Uterus (tissue), 7 donors: ENCODE measurements around a stretch of chr16.

- PRO-cap, 4 experiments = no peak in any of the 4 experiments
- RAMPAGE, long total RNA, 2 experiments = no peak in any of the 2 experiments
- RRBS = 64% methylated on average over 2 of the region's 14 CpGs
Measured at GRCh38 chr16:50309138-50309635, 42.8 kb downstream of the ADCY7 start.

DNA sequence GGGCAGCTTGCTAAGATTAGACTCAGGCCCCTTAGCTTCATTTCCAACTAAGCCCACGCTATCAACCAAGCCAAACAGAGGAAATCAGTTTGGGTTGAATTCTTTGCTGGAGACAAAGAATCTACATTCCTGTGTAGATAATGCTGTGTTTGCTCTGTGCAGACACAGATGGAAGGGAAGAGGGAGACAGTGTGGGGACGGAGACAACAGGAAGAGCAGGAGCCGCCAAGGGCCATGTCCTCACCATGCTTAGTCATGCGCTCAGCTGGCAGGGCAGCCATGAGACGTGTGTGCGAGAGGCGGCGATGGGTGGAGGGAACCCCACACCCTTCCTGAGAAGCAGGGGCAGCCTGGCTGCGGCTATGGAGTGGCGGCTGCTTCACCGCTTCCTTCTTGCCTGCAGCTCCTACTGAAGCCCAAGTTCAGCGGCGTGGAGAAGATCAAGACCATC lies 47.2 kb downstream of the ADCY7 start:
- PRO-cap, 4 experiments = no peak in any of the 4 experiments
- RAMPAGE, long total RNA, 2 experiments = no peak in any of the 2 experiments
- RRBS = no CpG with 5 or more reads among the region's 13 CpGs

DNA sequence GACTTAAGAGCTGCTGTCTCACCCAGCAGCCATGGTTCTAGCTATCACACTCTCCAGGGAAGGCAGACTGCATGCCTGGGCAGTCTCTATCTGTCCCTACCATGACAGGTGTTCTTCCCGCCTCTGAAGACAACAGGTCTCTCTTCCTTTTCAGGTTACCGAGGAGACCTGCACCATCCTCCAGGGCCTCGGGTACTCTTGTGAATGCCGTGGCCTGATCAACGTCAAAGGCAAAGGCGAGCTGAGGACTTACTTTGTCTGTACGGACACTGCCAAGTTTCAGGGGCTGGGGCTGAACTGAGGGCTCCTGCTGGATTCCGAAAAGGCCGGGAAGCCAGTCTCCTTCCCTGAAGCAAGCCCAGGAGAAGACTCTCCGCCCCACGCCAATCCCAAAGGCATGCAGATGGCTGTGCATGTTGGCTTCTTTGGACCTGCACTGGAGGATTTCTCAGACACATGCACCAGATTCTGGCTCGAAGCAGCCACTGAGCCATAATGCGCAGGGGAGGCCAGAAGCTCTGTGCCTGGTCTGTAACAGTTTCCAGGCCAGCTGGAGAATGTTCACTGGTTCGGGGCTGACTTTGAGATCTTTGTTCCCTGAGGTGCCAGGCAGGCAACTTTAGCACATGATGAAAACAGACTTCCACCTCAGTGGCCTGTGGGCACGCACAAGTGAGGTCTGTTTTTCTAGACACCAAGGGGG lies 49.0 kb downstream of the ADCY7 start:
- PRO-cap, 4 experiments = no peak in any of the 4 experiments
- RAMPAGE, long total RNA, 2 experiments = no peak in any of the 2 experiments
- RRBS = no CpG with 5 or more reads among the region's 15 CpGs

DNA sequence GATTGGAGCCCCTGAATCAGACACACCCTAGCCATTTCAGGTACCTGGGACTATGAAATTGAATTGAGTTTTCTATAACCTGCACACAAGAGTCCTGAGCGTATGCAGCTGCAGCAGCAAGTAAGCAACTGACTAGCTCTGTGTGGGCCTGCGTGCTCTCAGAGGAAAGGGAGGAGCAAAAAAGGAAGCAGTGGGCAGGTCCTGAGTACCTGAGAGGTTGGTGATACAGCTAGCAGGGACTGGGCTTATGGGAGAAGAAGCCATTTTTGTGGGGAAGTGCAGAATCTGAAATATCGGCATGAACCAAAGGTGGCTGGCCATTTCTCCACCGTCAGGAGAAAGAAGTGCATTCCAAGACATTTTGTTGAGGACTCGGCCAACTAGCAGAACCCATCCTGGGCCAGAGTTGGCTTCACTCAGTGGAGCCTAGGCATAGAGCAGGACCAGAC lies 27.3 kb upstream of the BRD7 start:
- PRO-cap, 4 experiments = no peak in any of the 4 experiments
- RAMPAGE, long total RNA, 2 experiments = no peak in any of the 2 experiments
- RRBS = no CpG with 5 or more reads among the region's 5 CpGs

- PRO-cap, 4 experiments = peak in 1 of 4 experiments; most common minus-strand start chr16:50498839 (in 1)
- RAMPAGE, long total RNA, 2 experiments = no peak in any of the 2 experiments
- RRBS = no CpG with 5 or more reads among the region's 6 CpGs
Measured at GRCh38 chr16:50498710-50499160, 49.5 kb upstream of the NKD1 start.

- PRO-cap, 4 experiments = no peak in any of the 4 experiments
- RAMPAGE, long total RNA, 2 experiments = no peak in any of the 2 experiments
- RRBS = no CpG with 5 or more reads among the region's 9 CpGs
Measured at GRCh38 chr16:50627175-50627714, 53.9 kb downstream of the SNX20 start.

GRCh38 chr16:50788431-50788648 lies 46.5 kb downstream of the CYLD start:
- PRO-cap, 4 experiments = no peak in any of the 4 experiments
- RAMPAGE, long total RNA, 2 experiments = no peak in any of the 2 experiments
- RRBS = no CpG with 5 or more reads among the region's 1 CpG

DNA sequence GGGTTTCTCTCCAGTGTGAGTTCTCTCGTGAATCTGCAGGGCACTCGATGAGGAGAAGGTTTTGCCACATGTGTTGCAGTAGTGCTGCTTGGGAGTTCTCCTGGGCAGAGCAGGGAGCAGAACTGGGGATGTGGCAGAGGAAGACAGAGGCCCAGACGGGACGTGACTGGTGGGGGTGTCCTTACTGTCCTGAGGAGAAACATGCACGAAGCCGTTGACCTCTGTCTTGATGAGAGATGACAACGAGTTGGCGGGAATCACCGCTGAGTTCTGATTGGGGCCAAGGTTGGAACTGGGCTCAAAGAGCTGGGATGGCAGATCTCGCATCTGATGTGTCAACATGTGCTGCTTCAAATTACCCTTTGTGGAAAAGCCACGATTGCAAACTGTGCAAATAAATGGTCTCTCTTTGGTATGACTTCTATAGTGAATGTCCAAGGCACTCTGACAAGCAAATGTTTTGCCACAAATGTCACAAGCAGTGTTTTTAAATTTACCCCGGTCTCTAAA lies 12.3 kb downstream of the SALL1 start:
- PRO-cap, 4 experiments = no peak in any of the 4 experiments
- RAMPAGE, long total RNA, 2 experiments = no peak in any of the 2 experiments
- RRBS = no CpG with 5 or more reads among the region's 12 CpGs

GRCh38 chr16:51155766-51156826 lies 5.0 kb upstream of the SALL1 start:
- PRO-cap, 4 experiments = peak in 4 of 4 experiments; most common plus-strand start chr16:51156538 (in 2); most common minus-strand start chr16:51156181 (in 2)
- RAMPAGE, long total RNA, 2 experiments = no peak in any of the 2 experiments
- RRBS = no CpG with 5 or more reads among the region's 63 CpGs

DNA sequence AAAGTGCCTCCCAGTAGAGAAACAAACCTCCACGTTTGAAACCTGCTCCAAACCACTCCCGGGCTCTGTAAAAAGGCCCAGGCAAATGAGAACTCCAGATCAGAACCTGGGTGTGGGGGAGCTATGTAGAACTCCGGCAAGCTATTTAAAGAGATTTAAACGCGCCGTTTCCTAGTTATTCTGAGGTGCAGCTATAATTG lies 92.8 kb upstream of the SALL1 start:
- PRO-cap, 4 experiments = peak in 3 of 4 experiments; most common plus-strand start position 97 of the sequence (in 3); most common minus-strand start position 60 of the sequence (in 1)
- RAMPAGE, long total RNA, 2 experiments = no peak in any of the 2 experiments
- RRBS = 16% methylated on average over 2 of the region's 6 CpGs

DNA sequence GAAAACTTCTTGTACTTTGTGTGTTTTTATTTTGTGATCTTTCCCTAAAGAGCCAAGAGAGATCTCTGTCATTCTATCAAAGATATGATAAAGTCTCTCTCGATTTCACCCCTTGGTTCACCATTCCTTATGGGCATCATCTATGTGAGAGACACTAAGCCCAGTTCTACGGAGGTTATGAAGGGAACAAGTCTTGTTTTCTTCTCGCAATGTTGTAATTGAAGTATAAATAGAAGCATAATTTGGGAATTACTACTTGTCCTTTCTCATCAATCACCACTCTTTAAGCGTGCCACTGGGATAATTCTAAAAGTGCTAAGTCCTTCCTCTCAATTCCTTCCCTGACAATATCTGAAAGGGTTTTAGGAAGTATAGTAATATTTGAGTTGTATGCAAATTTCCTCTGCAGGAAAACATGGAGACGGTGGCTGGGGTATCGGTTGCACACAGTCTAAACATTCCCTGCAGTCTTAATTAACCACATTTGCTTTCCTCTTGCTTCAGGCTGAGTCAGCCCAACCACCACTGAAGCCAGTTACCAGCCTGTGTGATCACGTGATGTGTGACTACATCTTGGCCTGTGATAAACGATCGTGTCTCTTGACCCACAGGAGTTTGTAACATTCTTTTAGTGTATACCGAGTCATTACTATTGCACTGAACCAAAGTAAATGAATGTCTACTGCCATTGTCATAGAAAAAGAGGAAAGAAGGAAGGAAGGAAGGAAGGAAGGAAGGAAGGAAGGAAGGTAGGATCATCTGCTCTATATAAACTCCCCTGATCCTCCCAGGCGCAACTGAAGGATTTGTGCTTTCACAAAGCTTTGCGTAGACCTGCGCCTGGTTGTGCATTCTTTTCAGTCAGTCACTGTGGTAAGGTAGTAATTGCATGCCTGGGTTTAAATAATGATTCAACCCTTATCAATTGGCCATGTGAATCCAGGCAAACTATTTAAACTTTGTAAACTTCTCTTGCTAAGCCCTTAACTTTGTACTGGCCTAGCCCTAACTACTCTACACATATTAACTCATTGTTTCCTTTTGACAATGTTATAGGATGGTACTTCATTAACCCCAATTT lies 280.5 kb upstream of the SALL1 start:
- PRO-cap, 4 experiments = no peak in any of the 4 experiments
- RAMPAGE, long total RNA, 2 experiments = no peak in any of the 2 experiments
- RRBS = no CpG with 5 or more reads among the region's 13 CpGs

DNA sequence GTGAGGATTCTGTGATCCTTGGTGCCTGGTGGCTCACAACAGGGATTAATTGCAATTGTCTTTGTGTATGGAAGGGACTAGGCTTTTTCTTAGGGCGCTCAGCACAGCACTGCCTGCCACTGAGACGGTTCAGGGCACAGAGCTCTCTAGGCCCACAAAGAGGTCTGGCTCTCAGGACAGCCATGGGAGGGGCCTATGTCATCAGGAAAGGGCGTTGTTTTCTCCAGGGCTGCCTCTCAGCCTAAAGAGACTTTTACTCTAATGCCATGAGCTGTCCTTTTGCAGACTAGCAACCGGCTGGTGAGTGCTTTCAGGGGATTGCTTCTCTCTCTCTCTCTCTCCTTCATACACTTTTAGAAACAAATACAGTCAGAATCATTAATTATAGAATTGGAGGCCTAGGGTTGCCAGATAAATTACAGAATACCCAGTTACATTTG lies 612.3 kb upstream of the SALL1 start:
- PRO-cap, 4 experiments = no peak in any of the 4 experiments
- RAMPAGE, long total RNA, 2 experiments = no peak in any of the 2 experiments
- RRBS = no CpG with 5 or more reads among the region's 4 CpGs

- PRO-cap, 4 experiments = no peak in any of the 4 experiments
- RAMPAGE, long total RNA, 2 experiments = no peak in any of the 2 experiments
- RRBS = no CpG with 5 or more reads among the region's 6 CpGs
Measured at GRCh38 chr16:52564863-52565680, 18.1 kb upstream of the TOX3 start.

- PRO-cap, 4 experiments = no peak in any of the 4 experiments
- RAMPAGE, long total RNA, 2 experiments = no peak in any of the 2 experiments
- RRBS = no CpG with 5 or more reads among the region's 7 CpGs
Measured at GRCh38 chr16:52573536-52574240, 26.7 kb upstream of the TOX3 start.

DNA sequence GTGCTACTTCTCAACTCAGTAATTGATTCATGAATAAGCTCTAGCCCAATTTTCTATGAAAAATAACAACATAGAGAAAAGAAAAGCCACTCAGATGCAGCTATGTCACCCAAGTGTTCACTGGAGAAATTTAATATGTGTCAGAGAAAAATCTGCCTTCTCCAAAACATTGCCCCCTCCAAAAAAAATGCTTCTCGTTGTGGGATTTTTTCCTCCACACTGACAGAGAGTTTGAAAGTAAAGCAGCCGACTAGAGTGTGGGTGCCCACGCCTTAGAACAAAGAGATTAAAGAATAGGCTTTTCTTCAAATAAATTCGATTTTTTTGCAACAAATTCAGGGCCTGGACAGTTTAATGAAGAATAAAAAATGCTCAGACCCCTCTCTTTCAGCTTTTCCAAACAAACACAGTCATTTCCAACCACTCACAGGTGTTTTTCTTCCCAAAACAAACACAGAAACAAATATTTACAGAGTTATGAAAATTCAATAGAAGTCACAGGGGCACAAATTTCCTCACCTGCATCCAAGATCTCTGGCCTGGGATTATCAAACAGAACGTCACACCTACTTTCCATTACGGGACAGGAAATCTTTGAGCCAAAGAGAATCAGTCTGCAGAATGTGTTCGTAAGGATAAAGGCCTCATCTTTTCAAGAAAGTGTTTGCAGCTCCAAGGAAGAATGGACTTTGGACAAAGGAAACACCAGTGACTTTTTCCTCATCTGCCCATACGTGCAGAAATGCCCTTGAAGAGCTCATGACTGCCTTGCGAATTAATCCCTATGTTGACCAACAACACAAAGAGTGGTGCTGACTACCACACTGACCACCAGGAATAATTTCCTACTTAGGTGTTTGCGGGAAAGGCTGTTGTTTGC lies 31.2 kb upstream of the TOX3 start:
- PRO-cap, 4 experiments = no peak in any of the 4 experiments
- RAMPAGE, long total RNA, 2 experiments = no peak in any of the 2 experiments
- RRBS = no CpG with 5 or more reads among the region's 10 CpGs

DNA sequence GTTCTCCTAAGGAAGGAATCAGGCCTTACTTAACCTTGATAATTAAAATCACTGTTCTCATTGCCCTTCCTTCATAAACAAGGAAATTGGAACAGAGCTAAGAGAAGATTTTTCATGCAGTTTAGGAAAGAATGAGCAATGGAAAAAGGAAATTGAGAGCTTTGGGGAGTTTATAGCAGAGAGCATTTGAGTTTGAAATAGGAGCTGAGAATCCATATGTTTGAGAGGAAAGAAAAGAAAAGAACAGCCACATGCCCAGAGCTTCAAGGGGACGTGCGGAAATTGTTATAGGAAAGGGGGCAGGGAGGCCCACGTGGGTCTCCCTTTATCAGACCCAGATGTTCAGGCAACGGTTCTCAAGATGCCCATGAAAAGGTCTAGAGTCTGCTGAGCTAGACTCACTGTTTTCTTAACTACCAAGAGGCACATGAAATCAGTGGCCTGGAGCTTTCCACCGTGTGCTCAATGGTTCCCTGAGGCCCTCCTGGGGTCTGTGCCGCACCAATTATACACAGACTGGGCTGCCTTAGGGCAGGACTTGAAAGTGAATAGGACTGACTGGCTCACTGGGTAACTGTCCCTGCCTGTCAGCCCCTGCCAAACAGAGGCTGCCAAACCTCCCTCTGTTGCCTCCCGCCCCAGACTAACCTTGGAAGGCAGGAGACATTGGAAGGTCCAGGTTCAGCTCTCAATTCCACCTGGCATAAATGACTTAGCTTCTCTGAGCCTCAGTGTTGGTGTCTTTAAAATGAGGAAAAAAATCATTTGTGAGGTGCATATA lies 31.3 kb downstream of the CHD9 start:
- PRO-cap, 4 experiments = no peak in any of the 4 experiments
- RAMPAGE, long total RNA, 2 experiments = no peak in any of the 2 experiments
- RRBS = no CpG with 5 or more reads among the region's 7 CpGs

DNA sequence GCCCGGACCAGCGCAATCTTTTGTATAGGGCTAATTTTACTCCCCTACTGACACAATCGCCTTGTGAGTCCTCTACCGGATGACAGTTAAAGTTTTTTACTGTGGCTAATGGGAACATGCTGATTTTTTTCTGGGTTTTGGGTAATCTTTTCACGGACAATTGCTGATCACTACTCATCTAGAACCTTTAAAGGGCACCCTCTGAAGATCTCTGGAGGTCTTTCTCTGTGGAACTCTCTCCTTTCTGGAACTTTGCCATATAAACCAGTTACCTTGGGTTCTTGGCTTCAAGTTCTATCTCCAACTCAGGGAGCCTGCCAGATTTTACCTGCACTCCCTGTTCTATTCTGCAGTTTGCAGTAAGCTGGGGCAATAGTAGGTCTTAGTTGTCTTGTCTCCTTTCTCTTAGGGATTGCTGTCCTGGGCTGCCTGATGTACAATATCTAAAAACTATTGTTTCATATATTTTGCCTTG lies 120.2 kb downstream of the CHD9 start:
- PRO-cap, 4 experiments = no peak in any of the 4 experiments
- RAMPAGE, long total RNA, 2 experiments = no peak in any of the 2 experiments
- RRBS = 96% methylated on average over 2 of the region's 5 CpGs

GRCh38 chr16:53231377-53231748 lies 176.6 kb downstream of the CHD9 start:
- PRO-cap, 4 experiments = no peak in any of the 4 experiments
- RAMPAGE, long total RNA, 2 experiments = no peak in any of the 2 experiments
- RRBS = no CpG with 5 or more reads among the region's 1 CpG

GRCh38 chr16:53372821-53374082 lies 61.0 kb upstream of the RBL2 start:
- PRO-cap, 4 experiments = peak in 2 of 4 experiments; most common plus-strand start chr16:53373491 (in 2)
- RAMPAGE, long total RNA, 2 experiments = no peak in any of the 2 experiments
- RRBS = 11% methylated on average over 9 of the region's 69 CpGs

GRCh38 chr16:53504624-53505183 lies 1.7 kb upstream of the AKTIP start:
- PRO-cap, 4 experiments = no peak in any of the 4 experiments
- RAMPAGE, long total RNA, 2 experiments = no peak in any of the 2 experiments
- RRBS = 42% methylated on average over 3 of the region's 10 CpGs